Colon Carcinoma Metastatic in the Lung (tissue), 2 donors: ENCODE measurements around a stretch of chr7.

DNA sequence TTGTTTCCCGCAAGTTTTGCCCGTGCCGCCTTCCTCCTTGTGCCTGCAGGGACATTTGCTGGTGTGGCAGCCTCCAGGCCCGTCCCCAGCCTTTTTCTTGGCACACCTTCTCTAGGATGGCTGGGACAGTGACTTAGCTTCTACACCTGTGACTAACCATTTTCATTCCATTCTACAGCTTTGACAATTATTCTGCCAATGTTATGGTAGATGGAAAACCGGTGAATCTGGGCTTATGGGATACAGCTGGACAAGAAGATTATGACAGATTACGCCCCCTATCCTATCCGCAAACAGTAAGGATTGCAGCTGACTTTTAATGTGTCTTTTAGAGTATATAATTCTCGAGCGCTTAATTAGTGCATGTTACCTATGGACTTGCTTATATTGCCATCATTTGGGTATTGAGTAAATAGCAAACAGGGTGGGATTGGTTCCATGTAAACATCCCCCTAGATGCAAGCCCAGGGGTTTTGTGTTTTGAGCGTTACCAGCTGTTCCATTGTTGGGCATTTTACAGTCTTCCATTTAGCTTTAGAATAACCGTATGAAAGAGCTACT is 17.5 kb downstream of the RAC1 start:
- PRO-cap, 2 experiments = no peak in any of the 2 experiments

- PRO-cap, 2 experiments = no peak in any of the 2 experiments
Observed at GRCh38 chr7:6393184-6394222, 19.2 kb downstream of the RAC1 start.

GRCh38 chr7:6403220-6403543 is 28.9 kb downstream of the RAC1 start:
- PRO-cap, 2 experiments = no peak in any of the 2 experiments

GRCh38 chr7:6472117-6472631 is 11.8 kb downstream of the KDELR2 start:
- PRO-cap, 2 experiments = no peak in any of the 2 experiments

DNA sequence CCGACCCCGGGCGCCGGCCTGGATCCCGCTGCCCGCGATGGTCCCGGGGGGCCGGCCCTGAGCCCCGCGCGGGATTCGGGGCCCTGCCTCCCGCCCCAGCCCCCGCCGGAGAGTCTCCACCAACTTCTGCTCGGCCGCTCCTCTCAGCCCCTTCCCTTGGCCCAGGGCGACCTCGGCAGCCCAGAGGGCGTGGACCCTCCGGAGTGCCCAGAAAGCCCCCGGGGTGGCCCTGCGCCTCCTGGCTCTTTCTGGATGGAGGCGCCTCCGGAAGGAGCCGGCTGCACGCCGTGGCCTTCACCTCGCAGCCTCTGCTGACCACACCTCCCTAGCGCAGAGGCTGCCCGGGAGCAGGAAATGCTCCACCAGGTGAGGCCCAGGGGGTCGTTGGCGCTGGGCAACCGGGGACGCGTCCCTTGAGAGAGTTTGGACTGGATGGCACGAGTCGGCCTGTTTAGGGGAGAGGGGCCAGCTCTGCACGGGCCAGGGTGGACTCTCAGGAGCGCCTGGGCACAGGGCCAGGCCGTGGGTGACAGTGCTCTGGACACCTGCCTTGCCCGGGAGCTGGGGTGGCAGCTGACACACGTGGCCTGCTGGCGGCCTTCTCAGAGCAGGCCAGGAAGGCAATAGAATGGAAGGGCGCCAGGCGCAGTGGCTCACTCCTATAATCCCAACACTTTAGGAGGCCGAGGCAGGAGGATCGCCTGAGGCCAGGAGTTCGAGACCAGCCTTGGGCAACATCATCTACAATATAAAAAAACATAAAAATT is 594 bp downstream of the ZNF853 start:
- PRO-cap, 2 experiments = peak in 1 of 2 experiments; most common plus-strand start position 333 of the sequence (in 1); most common minus-strand start position 310 of the sequence (in 1)

DNA sequence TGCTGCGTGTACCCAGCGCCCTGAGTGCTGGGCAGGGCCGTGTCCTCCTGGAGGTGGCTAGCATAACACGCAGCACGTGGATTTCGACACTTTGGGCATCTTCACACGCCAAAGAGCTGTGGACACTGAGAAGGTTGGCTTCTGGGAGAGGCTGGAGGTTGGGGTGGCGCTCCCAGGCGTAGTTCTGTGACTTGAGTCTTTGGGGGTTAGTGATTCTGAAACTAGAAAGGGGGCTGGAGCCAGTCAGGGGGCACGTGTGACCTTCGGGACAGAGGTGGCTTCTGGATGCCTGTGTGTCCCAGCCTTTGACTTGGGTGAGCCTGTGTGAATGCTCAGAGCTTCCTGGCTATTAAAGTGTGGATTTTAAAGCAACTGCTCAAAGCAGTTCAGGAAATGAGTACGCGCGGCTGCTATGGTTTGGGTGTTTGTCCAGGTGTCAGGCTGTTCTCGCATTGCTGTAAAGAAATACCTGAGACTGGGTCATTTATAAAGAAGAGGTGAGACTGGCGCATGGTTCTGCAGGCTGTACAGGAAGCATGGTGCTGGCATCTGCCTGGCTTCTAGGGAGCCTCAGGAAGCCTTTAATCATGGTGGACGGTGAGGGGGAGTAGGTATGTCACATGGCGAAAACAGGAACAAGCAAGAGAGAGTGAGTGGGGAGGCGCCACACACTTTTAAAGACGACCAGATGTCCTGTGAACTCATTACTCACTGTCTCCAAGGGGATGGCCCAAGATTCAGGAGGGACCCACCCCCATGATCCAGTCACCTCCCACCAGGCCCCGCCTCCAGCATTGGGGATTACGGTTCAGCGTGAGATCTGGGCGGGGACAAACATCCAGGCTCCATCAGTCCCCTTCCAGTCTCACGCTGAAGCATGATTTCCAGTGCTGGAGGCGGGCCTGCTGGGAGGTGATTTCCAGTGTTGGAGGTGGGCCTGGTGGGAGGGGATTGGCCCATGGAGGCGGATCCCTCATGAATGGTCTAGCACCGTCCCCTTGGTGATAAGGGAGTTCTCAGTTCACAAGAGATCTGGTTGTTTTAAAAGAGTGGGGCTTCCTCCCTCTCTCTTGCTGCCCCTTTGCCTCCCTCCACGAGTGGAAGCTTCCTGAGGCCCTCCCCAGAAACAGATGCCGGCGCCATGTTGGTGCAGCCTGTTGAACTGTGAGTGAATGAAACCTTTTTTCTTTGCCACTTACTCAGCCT is 3.1 kb downstream of the ZNF316 start:
- PRO-cap, 2 experiments = no peak in any of the 2 experiments

GRCh38 chr7:6644200-6644821 is 7.2 kb downstream of the ZNF316 start:
- PRO-cap, 2 experiments = no peak in any of the 2 experiments

GRCh38 chr7:6705830-6706268 is 898 bp downstream of the ZNF12 start:
- PRO-cap, 2 experiments = no peak in any of the 2 experiments

- PRO-cap, 2 experiments = no peak in any of the 2 experiments
Observed at GRCh38 chr7:6729979-6730724, 23.4 kb upstream of the ZNF12 start.

- PRO-cap, 2 experiments = no peak in any of the 2 experiments
Observed at GRCh38 chr7:6855513-6856193, 29.6 kb upstream of the CCZ1B start.

DNA sequence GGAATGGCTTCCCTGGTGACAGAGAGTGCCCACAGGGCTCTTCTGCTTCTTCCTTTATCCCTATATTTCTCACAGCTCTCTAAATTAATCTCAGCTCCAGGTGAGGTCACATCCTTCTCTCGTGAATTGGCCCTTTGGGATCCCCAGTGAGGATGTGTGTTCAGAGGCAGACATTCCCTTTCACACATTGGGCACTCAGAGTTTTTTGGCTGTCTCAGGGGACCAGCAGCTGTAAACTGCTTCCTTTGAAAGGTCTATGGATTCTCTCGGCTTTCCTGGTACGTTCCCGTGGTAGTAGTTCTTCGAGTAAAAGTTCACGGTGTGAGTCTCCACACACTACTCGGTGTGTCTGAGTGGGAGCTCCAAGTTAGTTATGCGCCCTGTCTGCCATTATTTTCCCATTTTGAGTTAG is 19.6 kb downstream of the C1GALT1 start:
- PRO-cap, 2 experiments = no peak in any of the 2 experiments

GRCh38 chr7:7238323-7239114 is 56.2 kb downstream of the C1GALT1 start:
- PRO-cap, 2 experiments = no peak in any of the 2 experiments

DNA sequence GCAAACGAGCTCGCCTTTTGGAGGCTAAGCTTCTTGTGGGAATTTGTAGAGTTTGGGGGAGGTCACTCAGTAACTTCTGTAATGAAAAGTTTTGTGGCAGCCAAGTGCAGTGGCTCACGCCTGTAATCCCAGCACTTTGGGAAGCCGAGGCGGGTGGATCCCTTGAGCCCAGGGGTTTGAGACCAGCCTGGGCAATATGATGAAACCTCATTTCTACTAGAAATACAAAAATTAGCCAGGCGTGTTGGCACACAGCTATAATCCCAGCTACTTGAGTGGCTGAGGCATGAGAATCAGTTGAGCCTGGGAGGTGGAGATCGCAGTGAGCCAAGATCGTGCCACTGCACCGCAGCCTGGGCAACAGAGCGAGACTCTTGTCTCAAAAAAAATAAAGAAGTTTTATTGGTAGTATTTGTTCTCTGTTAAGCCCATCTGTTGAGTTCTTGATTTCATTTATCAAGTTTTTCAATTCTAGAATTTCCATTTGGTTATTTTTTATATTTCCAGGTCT is 78.5 kb downstream of the C1GALT1 start:
- PRO-cap, 2 experiments = no peak in any of the 2 experiments

DNA sequence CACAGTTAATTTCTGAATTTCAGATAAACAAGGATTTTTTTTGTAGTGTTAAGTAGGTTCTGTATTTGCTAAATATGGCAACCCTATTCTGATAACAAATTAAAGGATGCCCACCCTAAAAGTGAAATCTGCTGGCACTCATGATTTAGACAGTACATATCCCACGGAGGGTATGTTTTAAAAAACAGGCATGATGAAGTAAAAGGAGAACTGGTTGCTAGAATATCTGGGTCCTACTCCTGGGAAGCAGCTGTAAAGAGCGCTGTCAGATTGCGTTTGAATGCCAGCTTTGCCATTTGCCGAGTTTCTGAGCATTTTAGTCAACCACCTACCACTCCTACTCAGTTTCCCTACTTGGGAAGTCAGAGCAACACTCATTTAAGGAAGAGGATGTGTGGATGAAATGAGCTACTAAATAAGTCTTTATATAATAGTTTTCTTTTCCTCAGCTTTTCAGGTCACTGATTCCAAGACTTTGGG is 1.2 kb upstream of the UMAD1 start:
- PRO-cap, 2 experiments = no peak in any of the 2 experiments

GRCh38 chr7:7688931-7689447 is 29.4 kb downstream of the RPA3 start:
- PRO-cap, 2 experiments = no peak in any of the 2 experiments

DNA sequence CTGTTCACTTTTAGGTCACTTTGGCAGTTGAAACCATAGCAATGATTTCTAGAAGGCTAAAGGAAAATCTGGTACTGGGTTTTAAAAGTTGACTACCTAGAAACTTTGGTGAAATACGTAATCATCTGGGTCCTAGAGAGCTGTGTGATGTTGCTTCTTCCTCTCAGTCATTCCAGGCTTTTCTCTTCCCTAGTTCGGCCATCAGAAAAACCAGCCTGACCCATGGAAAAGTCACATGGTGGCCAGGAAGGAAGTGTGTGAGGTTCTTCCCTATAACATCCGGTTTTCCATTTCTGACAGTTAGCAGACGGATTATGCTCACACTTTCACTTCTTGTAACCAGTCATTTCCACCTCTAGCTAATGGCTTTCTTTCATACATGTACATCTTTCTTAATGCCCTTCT is 110.1 kb upstream of the GLCCI1 start:
- PRO-cap, 2 experiments = no peak in any of the 2 experiments

- PRO-cap, 2 experiments = no peak in any of the 2 experiments
Observed at GRCh38 chr7:8131926-8133182, 129.6 kb downstream of the ICA1 start.

GRCh38 chr7:8149354-8149784 is 112.6 kb downstream of the ICA1 start:
- PRO-cap, 2 experiments = no peak in any of the 2 experiments

DNA sequence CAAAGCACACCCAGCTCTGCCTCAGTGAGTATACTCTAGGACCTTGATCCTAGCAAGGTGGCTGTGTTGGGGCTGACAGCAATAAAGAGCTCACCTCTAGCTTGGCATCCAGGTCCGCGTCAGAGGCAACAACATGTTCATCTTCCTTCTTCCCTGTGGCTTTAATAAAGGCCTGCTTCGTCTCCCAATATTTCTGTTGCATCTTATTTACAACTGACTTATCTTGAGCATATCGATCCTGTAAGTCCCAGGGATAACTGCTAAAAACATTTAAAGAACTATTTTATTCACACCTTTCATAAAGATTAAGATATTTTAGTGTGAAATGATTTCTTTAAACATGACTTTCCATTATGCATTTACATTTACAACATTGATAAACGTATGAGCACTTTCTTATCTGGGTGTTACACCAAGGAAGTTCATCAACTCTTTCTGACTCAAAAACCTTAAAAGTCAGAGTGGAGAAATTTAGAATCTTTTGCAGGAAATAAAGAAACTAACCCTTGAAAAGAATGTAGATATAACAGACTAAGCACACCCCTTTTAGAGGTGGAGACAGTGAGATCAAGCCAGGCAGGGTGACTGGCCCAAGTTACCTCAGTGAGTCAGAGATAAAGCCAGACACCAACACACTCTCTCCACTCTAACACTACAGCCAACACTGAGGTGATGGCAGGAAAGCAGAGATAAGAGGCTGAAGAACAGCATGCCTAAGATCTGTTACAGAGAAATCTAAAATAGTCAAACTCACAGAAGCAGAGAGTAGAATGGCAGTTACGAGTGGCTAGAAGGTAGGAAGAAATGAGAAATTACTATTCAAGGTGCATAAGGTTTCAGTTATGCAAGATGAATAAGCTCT is 29.2 kb downstream of the ICA1 start:
- PRO-cap, 2 experiments = no peak in any of the 2 experiments

DNA sequence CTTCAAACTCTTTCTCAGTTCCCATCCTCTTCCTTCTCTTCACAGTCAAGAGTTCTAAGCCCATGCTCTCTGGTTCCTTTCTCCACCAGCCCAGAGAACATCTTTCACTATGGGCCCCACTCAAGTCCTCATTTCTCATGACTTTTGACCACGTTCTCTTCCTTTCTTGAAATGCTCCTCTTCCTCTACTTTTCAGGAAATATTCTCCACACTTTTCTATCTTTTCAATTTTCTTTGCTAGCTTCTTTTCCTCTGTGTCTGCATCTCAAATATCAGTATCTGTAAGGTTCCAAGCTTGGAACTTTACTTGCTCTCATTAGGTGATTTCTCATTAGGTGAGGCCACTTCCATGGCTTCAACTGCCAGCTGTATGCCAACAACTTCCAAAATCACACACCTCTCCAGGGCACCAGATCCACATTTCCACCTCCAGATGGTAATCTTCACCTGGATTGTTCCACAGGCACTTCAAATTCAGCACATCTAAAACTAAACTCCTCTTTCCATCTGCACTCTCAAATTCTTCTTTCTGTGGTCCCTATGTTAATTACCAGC is 6.7 kb downstream of the ICA1 start:
- PRO-cap, 2 experiments = no peak in any of the 2 experiments